Neural crest cell (in vitro differentiated cells): ENCODE data around the gene TAF5L.

- PRO-cap: no peak
Observed at GRCh38 chr1:229410687-229411587, 23.0 kb downstream of the ACTA1 start.

DNA sequence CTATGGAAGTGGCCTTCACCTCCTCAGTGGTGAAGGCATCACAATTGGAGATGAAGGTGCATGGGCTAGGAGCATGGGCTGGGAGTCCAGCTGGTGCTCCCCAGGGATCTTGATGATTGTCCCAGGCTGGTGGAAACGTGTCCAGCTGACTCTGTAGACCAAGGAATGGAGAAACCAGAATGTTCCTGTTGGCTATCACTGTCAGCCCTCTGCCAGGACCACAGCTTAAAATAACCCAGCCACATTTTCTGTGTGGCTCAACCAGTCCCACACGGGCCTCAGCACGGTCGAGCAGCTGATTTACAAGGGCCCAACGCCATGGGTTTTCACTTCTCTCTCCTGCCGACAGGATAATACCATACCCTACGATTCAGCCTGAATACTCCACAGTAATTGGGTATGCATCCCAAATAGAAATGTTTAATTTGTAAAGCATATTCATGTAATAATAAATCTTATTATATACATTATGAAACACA is 28.6 kb downstream of the TAF5L start:
- PRO-cap: no peak

GRCh38 chr1:229624752-229624956 is 1.3 kb downstream of the TAF5L start:
- PRO-cap: no peak

- PRO-cap: bidirectional peak, plus-strand start at chr1:229626249, minus-strand start at chr1:229626056
Observed at GRCh38 chr1:229625482-229626446, at the start of gene TAF5L. Gene TAF5L (minus strand): TSS chr1:229626122.

- PRO-cap: no peak
Observed at GRCh38 chr1:229705719-229706098, 79.7 kb downstream of the URB2 start.

GRCh38 chr1:229905108-229905705 is 161.8 kb upstream of the GALNT2 start:
- PRO-cap: no peak

GRCh38 chr1:230268245-230268823 is 157.8 kb downstream of the PGBD5 start:
- PRO-cap: no peak

DNA sequence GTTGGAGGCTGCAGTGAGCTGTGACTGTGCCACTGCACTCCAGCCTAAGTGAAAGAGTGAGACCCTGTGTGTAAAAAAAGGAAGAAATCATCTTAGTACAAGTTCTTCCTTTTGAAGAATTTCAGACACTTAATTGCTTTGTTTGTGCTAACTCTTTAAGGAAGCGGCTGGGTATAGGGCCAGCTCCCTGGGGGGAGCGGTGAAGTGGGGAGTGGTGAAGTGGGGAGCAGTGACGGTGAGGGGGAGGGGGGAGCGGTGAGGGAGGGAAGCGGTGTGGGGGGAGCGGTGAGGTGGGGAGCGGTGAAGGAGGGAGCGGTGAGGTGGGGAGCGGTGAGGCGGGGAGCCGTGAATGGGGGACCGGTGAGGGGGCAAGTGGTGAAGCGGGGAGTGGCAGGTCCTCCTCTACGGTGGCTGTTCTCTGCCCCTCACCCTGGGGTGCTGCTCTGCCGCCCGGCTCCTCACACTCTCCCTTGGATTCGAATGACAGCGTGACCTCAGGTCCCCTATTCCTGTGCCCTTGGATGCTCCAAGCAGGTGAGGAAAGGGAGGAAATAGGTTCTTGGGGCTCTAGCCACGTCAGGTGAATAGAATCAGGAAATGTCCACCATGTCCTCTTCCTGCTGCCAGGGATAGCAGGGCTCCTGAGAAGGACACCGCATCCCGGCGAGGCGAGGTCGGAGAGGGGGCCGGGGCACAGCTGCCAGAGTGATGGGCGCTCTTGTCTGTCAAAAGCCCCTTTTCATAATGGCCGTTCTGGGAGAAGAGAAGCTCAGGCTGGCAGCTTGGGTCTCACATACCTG is 134.3 kb downstream of the PGBD5 start:
- PRO-cap: no peak

GRCh38 chr1:230427985-230428509 is 1.9 kb upstream of the PGBD5 start:
- PRO-cap: unidirectional peak, plus-strand start at chr1:230428210

DNA sequence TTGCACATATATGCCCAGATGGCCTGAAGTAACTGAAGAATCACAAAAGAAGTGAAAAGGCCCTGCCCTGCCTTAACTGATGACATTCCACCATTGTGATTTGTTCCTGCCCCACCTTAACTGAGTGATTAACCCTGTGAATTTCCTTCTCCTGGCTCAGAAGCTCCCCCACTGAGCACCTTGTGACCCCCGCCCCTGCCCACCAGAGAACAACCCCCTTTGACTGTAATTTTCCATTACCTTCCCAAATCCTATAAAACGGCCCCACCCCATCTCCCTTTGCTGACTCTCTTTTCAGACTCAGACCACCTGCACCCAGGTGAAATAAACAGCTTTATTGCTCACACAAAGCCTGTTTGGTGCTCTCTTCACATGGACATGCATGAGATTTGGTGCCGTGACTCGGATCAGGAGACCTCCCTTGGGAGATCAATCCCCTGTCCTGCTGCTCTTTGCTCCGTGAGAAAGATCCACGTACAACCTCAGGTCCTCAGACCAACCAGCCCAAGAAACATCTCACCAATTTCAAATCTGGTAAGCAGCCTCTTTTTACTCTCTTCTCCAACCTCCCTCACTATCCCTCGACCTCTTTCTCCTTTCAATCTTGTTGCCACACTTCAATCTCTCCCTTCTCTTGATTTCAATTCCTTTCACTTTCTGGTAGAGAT is 40.9 kb upstream of the COG2 start:
- PRO-cap: no peak

GRCh38 chr1:230727041-230727639 is 13.2 kb upstream of the AGT start:
- PRO-cap: no peak

DNA sequence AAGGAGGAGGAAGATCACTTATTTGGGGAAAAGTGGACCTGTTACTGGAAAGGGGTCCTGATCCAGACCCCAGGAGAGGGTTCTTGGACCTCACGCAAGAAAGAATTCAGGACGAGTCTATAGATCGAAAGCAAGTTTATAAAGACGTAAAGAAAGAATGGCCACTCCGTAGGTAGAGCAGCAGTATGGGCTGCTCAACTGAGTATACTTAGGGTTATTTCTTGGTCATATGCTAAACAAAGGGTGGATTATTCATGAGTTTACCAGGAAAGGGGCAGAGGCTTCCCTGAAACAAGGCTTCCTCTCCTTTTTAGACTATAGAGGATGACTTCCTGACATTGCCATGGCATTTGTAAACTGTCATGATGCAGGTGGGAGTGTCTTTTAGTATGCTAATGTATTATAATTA is 7.4 kb upstream of the CAPN9 start:
- PRO-cap: no peak

DNA sequence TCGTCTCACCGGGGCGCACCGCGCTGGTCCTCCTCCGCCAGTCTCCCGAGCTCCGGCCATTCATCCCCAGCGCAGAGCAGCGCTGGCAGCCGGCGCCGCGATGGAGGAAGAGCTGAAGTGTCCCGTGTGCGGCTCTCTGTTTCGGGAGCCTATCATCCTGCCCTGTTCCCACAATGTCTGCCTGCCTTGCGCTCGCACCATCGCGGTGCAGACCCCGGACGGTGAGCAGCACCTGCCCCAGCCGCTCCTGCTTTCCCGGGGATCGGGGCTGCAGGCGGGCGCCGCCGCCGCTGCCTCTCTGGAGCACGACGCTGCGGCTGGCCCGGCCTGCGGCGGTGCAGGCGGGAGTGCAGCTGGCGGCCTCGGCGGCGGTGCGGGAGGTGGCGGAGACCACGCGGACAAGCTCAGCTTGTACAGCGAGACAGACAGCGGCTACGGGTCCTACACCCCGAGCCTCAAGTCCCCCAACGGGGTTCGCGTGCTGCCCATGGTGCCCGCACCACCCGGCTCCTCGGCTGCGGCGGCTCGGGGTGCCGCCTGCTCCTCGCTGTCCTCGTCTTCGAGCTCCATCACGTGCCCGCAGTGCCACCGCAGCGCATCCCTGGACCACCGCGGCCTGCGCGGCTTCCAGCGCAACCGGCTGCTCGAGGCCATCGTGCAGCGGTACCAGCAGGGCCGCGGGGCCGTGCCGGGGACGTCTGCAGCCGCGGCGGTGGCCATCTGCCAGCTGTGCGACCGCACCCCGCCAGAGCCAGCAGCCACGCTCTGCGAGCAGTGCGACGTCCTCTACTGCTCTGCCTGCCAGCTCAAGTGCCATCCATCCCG is 1.2 kb downstream of the TRIM67 start:
- PRO-cap: no peak

DNA sequence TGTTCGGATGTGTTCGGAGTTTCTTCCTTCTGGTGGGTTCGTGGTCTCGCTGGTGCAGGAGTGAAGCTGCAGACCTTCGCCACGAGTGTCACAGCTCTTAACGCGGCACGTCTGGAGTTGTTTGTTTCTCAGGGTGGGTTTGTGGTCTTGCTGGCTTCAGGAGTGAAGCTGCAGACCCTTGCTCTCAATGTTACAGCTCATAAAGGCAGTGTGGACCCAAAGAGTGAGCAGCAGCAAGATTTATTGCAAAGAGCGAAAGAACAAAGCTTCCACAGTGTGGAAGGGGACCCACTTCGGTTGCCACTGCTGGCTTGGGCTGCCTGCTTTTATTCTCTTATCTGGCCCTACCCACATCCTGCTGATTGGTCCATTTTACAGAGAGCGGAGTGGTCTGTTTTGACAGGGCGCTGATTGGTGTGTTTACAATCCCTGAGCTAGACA is 47.8 kb downstream of the GNPAT start:
- PRO-cap: no peak

DNA sequence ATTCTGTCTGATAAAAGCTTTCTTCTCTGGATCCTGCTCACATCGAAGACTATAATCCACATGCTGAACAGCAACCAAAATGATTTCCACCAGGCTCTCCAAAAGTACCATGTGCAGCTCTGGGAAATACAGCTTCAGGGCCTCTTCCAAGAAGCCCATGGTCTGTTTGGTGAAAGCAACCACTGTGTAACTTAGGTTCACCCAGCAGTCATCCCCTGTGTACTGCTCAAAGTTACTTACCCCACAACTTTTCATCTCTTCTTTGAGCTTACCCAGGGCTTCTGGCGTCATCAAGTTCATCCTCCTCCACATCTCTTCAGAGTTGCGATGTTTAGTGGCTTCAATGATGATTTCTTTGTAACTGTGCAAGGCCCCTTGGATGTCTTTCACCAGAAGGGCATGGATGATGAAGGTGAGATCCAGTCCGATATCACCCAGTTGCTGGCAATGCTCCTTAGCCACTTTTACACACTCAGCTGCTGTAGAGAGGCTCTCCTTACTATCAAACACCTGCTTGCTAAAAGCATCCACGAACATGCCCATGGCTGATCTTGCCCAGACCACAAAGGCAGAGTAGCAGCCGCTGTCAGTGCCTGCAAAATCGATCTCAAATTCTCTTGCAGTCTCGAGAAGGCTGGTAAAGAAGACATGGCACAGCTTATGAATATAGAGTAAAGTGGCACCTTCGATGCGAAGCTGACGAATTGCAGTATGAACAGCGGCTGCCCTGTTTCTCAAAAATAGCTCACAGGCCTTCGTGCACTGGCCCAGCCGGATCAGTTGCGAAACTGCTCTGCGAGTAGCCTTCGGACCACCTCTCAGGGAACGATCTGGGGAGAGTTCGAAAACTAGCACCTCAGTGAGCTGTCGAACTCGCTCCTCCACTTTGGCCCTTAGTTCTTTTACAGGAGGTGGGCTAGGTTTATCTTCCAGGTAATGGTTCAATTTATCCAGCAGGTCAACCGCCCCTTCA is 1.7 kb downstream of the EXOC8 start:
- PRO-cap: no peak

- PRO-cap: no peak
Observed at GRCh38 chr1:231351802-231352148, 13.7 kb downstream of the SPRTN start.

- PRO-cap: bidirectional peak, plus-strand start at chr1:231421641, minus-strand start at chr1:231421227; bidirectional peak, plus-strand start at chr1:231421880, minus-strand start at chr1:231421805
Observed at GRCh38 chr1:231421347-231422102, 562 bp downstream of the EGLN1 start.

GRCh38 chr1:231526417-231527298 is 1.8 kb upstream of the TSNAX start:
- PRO-cap: no peak

GRCh38 chr1:231529038-231529412 is 556 bp downstream of the TSNAX start:
- PRO-cap: no peak

GRCh38 chr1:231627074-231627895 is 695 bp downstream of the DISC1 start:
- PRO-cap: bidirectional peak, plus-strand start at chr1:231627520, minus-strand start at chr1:231627489